H4 (cell line): ENCODE data around the genes CACFD1 and SLC2A6.

- RAMPAGE, long total RNA: no peak
Measured at GRCh38 chr9:133362674-133363564, 6.6 kb downstream of the SURF2 start.

GRCh38 chr9:133372863-133373387 is 2.9 kb downstream of the SURF4 start:
- RAMPAGE, long total RNA: no peak

DNA sequence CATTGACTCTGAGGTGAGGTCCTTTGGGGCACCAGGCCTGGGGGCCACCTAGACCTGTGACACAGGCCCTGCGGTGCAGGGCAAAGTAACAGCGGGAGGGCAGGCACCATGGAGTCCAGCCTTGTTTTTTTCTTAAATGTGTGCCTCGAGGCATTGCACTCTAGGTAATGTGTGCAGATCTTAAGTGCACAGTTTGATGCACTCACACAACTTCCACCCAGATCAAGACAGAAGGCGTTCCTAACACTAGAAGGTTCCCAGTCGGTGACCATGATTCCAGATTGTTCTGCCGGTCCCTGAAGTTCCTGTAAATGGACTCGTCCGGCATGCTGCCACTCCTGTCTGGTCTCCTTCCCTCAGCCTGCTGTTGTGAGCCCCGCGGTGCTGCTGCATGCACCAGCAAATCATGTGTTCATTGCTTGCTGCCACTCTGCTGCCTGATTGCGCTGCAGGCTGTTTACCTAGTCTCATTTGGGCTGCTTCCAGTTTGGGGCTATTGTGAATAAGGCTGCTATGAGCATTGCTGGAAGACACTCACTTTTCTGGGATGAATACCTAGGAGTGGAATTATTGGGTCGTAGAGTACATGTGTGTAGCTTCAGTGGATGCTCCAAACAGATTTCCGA is 11.5 kb downstream of the STKLD1 start:
- RAMPAGE, long total RNA: no peak

- RAMPAGE, long total RNA: no peak
Measured at GRCh38 chr9:133429525-133429916, 7.4 kb downstream of the ADAMTS13 start.

GRCh38 chr9:133459220-133460358 is at the start of gene CACFD1:
CACFD1 (plus strand) TSS chr9:133459978.
- RAMPAGE, long total RNA: no peak

DNA sequence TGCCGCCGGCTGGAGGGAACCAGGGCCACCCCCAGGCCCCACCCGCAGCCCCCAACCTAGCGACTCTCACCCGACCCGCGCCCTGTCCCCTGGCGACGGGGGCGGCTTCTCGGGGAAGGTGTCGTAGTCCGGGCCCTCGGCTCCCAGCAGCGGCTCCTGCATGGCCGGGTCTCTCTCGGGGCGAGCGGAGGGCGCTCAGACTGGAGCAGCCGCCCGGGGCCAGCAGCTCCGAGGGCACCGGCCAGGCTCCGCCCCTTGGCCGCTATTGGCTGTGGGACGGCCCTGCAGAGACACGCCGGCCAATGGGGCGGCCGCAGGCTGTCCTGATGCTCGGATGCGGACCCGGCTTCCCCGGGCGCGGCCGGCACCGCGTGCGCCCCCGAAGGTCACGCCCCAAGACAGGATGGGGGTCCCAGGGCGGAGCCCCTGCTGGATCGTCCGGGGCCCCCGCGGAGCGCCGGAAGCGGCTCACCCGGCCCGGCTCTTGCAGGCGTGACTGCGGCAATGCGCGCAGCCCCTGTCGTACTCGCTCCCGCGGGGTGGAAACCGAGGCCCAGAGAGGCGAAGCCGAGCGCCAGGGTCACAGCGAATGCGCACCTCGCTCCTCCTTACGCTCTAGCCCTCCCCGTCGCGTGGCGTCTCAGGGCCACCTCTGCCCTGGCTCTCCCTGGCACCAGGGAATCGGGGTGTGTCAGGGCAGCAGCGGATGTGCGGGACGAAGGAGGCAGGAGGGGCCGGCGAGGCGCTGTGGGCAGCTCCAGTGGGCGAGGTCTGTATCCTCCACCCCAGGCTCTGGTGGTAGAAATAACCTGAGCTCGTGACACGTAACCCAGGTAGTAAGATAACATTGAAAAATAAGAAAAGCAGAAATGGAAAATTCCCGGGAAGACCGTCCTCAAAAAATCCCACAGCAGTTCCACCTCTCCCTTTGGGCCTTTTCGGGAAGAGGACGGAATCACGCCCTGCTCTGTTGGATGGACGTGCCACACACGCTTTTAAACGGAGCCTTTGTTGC is at the start of gene SLC2A6:
SLC2A6 (minus strand) TSS at position 202 of the 1,015 bp plus-strand sequence.
- RAMPAGE, long total RNA: start-site peak on the minus strand centred at position 224 of the sequence, 14 bp wide, 6 reads

DNA sequence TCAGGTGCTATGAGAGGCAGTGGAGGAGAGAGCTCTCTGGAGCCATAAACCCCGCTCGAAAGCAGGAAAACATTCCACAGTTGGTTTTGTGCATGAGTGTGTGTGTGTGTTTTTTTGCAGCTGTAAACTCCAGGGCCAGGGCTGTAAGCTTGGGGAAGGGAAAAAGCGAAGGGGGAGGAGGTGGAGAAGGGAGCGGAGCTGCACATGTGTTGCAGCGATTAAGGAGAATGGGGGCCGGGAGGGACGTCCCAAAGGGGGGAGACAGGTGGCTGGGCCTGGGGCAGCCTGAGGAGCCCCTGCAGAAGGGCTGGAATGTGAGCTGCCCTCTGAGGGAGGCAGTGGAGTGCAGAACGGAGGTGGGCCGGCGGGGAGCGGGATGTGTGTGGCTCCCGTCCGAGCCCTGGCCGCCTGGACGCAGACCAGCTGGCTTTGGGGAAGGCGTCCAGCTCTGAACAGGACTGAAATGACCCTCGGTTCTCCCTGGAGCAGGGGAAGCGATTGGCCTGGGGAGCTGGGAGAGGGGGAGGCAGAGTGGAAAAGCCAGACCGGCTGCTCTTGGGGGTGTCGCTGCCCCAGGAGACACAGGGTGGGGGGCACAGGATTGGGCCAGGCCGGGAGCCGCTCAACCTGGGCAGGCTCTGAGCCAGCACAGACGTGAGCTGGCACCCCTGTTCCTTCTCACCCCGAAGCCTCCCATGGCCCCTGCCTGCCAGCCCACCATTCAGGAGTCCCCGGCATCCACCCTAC is 2.8 kb upstream of the MYMK start:
- RAMPAGE, long total RNA: no peak

GRCh38 chr9:133635437-133635763 is 763 bp upstream of the DBH start:
- RAMPAGE, long total RNA: no peak

DNA sequence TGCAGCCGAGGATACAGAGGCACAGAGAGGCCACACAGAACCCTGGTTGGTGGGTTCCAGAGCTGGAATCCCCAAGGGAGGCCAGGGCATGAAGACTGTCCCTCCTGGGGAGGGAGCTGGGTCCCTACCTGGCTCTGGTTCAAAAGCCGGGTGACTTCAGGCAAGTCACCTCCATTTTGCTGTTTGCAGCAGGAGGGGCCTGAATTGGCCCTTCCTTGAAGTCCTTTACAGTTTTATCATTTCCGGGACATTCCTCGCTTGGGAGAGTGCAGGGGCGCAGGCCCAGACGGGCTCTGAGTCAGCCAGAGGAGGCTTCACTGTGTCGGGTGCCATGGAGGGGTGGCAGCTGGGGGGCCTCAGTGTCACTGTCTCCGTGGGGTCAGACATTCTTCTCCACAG is 26.9 kb downstream of the SARDH start:
- RAMPAGE, long total RNA: no peak

- RAMPAGE, long total RNA: no peak
Measured at GRCh38 chr9:133717367-133717906, 20.7 kb downstream of the SARDH start.

GRCh38 chr9:133742737-133743297 is 4.7 kb upstream of the SARDH start:
- RAMPAGE, long total RNA: no peak

- RAMPAGE, long total RNA: no peak
Measured at GRCh38 chr9:133785345-133786127, 47.4 kb upstream of the SARDH start.

- RAMPAGE, long total RNA: no peak
Measured at GRCh38 chr9:133837637-133838125, 99.5 kb upstream of the SARDH start.

DNA sequence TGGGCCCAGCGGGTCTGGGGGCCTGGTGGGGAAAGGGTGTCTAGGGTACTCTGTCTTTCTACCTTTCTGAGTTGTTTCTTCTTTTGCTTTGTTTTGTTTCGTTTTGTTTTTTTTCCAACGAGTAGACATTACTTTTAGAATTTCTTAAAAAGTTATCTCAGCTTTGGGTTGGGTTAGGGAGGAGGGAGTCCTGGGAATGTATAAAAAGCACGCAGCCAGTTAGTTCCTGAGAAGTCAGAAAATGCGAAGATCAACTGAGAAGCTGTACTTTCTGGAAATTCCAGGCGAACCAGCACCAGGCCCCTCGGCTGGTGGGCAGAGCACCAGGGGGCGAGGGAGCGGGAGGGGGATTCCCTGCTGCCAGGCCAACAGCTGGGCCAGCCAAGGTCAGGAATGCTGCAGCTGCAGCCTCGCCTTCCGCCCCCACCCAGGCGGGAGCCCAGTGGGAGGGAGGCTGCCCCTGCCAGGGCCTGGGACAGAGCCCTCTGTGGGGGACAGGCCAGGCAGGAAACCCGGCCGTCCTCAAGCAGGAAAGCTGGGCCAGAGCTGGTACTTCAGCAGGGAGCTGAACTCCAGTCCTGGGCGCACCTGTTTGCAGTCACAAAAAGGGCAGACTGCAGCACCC is 35.6 kb downstream of the VAV2 start:
- RAMPAGE, long total RNA: no peak

DNA sequence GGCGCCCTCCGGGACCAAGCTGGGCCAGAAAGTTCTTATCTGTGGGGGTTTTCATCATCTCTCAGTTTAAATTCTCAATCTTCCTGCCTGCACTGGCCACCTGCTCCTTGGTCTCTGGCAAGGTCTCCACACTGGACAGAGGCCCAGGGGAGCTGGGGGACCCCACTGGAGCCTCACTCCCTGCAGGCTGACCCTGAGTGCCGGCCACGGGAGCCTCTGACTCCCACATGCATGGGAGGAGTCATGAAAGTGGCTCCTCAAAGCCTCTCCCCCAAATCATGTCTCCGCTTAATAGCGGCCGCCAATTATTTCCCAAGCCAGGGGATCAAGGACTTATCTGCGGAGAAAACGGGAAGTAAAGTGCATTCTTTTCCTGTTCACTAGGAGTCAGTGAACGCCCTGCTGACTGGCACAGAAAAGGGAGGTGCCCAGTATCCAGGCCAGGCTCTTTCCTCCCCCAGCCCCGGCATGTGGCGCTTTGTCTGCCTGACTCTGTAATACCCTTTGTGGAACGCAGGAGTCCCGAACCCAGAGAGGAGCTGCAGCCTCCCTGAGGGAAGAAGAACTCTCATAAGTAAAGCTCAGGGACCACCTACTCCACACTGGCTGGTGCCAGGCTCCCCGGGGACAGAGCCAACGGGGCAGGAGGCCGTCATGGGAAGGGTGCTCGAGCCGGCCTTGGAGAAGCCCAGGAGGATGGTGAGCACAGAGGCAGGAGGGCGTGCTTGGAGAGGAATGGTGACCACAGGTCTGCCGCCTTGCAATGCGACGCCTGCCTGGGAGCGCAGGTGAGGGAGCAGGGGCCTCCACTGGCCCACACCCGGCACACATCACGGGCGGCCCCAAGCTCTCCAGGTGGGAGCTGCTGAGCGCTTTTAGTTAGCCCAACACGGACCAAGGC is 31.6 kb downstream of the VAV2 start:
- RAMPAGE, long total RNA: no peak

DNA sequence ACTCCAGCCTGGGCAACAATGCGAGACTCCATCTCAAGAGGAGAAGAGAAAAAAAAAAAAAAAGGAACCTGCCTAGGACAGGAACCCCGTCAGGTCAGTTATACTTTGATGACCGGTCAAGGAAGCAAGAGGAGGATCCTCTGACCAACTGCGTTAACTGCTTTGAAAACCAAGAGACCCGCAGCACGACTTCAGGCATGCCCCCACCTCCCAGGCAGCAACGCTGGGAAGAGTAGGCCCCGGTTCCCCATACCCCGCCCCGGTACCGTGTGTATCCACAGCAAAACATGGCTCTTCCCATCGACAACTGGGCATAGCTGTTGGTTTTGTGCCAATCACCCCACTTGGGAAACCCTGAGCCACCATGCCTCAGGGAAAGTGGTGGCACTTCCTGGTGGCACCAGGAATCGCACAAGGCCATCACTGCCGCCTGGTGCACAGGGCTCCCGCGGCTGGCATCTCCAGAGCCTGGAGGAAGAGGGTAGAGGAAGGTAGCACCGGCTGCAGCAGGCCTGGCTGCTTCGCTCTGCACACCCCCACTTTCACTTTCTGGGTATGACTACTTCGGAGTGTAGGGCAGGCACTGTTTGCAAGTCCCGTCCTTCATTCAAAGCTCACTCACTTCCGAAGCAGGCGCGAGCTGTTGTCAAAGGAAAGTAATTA is 2.3 kb downstream of the BRD3 start:
- RAMPAGE, long total RNA: no peak

- RAMPAGE, long total RNA: no peak
Measured at GRCh38 chr9:134206096-134206625, 70.3 kb downstream of the WDR5 start.

DNA sequence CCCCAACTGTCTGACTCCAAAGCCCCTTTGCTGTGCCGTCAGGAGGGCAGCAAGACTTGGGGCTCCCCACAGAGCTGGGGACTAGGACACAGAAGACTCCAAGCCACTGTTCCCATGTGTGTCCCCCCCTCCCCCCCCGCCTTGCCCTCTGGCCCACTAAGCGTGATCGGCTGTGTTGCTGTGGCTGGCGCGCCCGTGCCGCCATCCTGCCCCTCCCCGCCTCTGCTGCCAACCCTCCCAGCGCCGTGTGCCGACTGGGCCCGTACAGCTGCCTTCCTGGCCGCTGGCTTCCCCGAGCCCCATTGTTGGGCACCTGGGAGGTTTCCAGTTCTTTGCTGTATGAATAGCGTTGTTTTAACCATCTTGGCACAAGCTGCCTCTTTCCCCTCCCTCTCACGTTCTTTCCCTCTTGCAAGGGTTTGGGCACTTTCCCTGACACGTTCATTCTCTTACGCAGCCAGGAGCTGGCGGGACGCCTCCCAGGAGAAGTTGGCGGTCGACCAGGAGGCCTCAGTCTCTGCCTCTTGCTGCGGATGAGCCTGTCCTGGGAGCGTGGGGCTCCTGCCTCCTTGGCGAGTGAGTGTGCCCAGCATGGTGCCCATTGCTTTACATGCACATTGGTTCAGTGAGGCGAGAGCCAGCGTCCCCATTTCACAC is 43.2 kb upstream of the RXRA start:
- RAMPAGE, long total RNA: no peak

- RAMPAGE, long total RNA: no peak
Measured at GRCh38 chr9:134323247-134323461, 3.1 kb upstream of the RXRA start.

DNA sequence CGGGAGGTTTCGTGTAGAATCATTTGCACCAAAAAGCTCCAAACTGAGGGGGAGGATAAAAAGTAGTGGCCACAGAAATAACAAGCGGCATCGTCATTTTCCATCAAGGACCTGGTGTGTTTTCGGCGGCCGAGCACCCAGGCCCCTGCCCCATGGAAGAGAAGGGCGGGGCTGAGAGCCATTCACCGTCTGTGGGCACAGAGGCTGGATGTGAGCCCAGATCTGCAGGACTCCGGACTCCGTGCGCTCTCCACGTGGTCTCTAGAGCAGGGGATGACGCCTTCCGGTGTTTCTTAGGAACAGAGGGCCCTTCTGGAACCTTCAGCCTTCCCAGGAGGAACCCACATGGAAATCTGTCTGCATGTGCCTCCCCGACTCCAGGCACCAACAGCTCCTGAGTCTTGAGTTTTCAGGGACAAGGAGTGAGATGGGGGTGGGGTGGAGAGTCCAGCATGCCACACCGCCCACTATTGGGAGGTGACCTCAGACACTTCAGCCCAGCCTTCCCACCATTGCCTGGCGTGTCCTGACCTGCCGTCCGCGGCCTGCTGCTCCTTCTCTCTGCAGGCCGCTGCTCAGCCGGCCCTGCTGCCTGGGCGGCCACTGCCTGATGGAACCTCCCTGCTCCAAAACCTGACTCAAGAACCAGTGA is 2.5 kb upstream of the RXRA start:
- RAMPAGE, long total RNA: no peak